Melanocyte of skin (primary cell): Measurements from ENCODE around the gene TPTE2.

- CAGE, long polyA plus RNA, 2 experiments = no peak in any of the 2 experiments
Measured at GRCh38 chr13:19561264-19561875, at the start of gene TPTE2. TPTE2 (minus strand) TSS chr13:19561532.

DNA sequence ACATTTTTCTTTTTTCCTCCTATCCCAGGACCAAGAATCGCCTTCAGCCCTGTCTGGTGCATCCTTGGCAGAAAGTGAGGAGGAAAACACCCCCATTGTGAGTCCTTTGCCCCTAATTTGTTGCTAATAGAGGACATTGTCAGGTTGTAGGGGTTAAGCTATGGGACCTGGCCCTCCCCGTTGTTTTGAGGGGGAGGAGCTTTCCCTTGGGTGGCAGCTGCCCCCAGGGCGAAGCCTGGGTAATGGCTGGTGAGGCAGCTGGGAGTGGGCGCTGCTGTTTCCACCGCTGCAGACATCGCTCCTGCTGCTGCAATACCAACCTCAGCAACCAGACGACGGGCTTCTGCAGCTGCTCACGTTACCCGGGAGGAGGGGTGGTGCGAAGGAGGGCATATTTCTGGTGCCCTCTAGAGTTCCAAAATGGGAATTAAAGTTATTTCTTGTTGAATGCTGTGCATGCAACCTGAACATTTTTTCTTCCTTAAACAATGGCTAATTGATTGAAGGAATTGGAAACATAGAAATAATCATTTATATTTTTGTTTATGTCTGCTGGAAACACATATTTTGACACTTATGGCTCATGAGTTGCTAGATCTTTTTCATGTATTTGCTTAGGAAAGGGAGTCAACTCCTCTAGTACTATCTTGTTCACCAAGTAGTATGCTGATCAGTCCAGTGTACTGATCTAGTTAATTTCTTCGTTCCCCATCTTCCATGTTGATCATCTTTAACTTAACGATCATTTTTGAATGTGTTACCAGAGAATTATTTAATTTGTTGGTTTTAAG is 1.6 kb downstream of the ZMYM2 start:
- CAGE, long polyA plus RNA, 2 experiments = no peak in any of the 2 experiments

DNA sequence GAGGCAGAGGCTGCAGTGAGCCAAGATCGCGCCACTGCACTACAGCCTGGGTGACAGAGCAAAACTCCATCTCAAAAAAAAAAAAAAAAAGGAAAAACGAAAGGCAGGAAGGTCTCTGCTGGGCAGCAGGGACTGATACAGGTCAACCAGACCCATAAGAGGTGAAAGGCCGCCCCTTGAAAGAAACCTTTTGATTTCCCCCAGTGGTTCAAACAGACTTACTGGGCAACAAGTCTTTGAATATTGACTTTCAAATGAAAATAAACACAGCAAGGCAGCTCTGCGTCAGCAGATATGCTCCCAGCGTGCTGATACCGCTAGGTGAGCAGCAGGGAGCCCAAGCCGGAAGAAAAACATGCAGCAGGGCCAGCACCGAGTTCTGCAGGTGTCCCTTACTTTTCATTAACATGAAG is 49.4 kb downstream of the CRYL1 start:
- CAGE, long polyA plus RNA, 2 experiments = no peak in any of the 2 experiments

DNA sequence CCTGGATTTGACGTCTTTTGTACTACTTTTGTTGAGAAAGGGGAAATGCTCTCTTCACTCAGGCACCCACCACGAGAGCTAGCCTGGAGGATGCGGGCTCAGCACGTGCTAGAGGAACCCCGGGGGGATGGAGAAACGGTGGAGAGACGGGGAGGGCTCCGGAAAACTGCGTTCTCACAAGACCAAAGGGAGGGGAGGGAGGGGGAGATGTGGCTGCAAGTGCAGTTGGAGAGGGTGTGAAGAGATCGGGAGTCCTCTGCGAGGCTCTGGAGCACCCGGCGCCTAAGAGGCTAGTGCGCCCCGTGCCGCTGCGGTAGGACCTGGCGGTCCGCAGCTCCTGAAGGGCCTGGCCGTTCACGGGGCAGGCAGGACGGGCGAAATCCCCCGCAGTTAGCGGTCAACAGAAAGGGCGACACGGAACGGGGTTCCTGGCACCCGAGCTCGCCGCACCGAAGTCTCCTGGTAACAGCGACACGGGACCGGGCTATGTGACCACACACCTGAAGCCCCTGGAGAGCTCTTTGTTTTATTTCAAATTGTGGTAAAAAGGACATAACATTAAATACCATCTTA is 43.5 kb upstream of the XPO4 start:
- CAGE, long polyA plus RNA, 2 experiments = no peak in any of the 2 experiments

GRCh38 chr13:21032928-21033931 is 28.2 kb downstream of the LATS2 start:
- CAGE, long polyA plus RNA, 2 experiments = no peak in any of the 2 experiments

DNA sequence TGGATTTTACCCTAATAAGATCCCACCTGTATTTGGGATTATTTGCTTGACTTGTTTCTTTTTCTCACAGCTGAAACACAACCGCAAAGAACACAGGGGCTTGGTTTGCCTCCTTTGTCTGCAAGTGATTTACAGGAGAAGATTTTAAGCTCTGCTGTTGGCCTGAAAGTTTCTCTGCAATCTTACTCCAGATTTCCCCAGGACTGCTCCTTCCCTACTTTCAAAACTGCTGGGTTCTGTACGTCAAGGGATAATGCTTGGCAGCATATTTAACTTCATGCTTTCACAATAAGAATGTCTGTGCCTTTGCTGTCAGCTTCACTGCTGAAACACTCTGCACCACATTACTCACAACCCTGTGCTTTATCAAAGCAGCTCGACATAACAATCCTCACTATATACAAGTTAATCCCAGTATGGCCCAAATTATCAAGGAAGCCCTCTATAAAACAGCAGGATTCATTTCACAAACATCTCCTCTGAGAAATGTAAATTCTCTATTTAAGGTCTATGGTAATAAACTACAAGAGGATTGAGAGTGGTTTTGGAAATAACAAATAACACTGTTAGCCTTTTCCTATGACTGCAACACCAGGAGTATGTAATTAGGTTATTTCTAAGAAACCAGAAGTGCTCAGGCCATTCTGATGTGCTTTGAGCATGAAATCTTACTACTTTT is 17.5 kb downstream of the LATS2 start:
- CAGE, long polyA plus RNA, 2 experiments = no peak in any of the 2 experiments

- CAGE, long polyA plus RNA, 2 experiments = no peak in any of the 2 experiments
Measured at GRCh38 chr13:21297631-21298900, 121.6 kb downstream of the MRPL57 start.

GRCh38 chr13:21434407-21435111 is 24.5 kb downstream of the ZDHHC20 start:
- CAGE, long polyA plus RNA, 2 experiments = no peak in any of the 2 experiments

DNA sequence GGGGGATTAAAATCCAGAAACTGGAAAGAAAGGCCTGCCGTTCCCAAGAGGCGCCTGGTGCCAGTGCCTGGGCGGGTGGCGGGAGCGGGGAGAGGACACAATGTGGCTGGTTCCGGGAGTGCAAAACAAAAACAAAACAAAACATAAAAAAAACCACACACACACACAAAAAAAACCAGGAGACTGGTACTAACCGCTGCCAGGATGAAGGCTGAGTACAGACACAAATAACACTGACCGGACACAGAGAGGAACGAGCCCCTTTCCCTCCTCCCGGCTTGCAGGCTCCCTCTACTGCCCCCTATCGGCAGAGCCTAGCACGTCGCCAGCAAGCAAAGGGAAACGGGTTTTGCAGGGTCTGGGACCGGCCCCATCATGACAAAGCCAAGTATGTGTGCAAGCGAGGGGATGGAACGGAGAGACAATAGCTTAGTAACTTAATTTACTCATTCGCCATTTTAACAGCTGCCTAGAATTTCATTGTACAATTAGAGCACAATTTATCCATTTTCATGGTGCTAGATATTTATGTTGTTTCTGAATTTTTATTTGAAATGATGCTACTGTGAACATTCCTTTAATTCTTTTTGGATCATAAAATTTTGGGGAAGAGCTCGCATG is 17.9 kb upstream of the ZDHHC20 start:
- CAGE, long polyA plus RNA, 2 experiments = no peak in any of the 2 experiments

GRCh38 chr13:21672070-21672604 is 1.3 kb downstream of the FGF9 start:
- CAGE, long polyA plus RNA, 2 experiments = no peak in any of the 2 experiments

GRCh38 chr13:21930567-21931198 is 259.8 kb downstream of the FGF9 start:
- CAGE, long polyA plus RNA, 2 experiments = no peak in any of the 2 experiments

DNA sequence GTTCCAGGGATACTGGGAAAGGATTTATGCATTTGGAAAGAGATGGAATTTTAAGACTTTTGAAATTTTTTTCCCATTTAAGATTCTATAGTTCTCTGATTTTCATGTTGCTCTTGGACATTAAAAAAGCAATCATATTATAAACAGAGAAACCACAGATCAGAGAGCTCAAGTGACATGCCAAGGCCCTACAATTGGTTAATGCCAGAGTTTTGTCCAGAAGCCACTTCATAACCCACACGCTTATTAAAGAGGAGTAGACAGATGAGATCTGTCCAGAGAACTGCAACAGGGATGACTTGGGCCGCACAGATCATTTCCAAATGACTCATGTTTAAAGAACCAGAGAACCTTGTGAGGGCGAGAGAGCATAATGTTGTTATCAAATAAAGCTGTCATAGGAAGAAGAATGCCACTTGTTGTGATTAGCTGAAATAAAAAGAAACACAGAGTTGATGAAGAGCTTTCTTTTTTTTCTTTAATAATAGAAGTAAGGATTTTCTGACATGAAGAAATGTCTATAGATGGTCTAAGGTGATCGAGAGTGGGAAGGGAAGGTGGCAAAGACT is 718.6 kb upstream of the SGCG start:
- CAGE, long polyA plus RNA, 2 experiments = no peak in any of the 2 experiments

DNA sequence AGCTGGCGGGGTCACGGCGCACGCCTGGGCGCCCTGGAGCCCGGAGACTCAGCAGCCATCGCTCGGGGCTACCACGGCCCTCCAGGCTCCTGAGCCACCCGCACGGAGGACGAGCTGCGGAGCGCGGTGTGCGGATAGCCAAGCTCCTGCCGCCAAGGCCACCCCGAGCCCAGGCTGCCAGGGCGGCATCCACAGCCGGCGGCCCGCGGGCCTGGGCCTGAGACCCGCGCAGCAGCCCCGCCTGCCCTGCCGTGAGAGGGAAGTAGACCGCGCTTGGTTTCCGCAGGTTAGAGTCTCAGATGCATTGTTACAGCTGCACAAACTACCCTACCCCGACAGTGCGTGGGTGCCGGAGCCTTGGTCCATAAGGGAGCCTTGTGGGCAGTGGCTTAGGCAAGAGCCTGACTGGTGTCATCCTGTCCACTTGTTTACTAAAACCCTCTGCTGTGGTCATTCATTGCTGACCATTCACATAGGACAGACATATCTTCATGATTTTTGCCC is 253.8 kb upstream of the SGCG start:
- CAGE, long polyA plus RNA, 2 experiments = no peak in any of the 2 experiments

- CAGE, long polyA plus RNA, 2 experiments = no peak in any of the 2 experiments
Measured at GRCh38 chr13:23546860-23547763, 23.1 kb upstream of the TNFRSF19 start.

DNA sequence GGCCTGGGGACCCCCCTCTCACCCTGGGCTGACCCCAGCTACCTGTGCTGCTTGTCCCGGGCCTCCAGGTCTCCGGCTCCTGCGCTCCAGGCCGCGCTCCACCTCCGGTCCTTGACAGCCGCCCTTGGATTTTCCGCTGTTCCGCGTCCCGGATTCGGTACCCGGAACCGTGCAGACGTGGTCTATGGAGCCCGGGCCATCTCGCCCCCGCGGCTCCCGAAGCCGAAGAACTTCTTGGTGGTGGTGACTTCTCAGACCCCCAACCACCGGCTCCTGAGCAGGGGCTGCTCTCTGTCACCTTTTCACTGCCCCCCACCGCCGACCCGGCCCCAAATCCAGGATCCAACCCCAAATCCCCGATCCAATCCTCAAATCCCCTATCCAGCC is 56.5 kb upstream of the MIPEP start:
- CAGE, long polyA plus RNA, 2 experiments = no peak in any of the 2 experiments

DNA sequence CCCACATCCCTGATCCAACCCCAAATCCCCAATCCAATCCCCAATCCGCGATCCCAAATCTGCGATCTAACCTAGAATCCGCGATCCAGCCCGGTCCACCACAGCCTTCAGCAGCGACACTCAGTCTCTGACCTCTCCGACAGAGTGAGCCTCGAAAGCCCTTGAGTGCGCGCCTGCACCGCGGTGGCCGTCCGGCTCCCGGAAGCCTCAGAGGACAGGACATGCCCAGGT is 56.8 kb upstream of the MIPEP start:
- CAGE, long polyA plus RNA, 2 experiments = no peak in any of the 2 experiments

GRCh38 chr13:23979180-23980046 is 90.2 kb upstream of the MIPEP start:
- CAGE, long polyA plus RNA, 2 experiments = no peak in any of the 2 experiments

DNA sequence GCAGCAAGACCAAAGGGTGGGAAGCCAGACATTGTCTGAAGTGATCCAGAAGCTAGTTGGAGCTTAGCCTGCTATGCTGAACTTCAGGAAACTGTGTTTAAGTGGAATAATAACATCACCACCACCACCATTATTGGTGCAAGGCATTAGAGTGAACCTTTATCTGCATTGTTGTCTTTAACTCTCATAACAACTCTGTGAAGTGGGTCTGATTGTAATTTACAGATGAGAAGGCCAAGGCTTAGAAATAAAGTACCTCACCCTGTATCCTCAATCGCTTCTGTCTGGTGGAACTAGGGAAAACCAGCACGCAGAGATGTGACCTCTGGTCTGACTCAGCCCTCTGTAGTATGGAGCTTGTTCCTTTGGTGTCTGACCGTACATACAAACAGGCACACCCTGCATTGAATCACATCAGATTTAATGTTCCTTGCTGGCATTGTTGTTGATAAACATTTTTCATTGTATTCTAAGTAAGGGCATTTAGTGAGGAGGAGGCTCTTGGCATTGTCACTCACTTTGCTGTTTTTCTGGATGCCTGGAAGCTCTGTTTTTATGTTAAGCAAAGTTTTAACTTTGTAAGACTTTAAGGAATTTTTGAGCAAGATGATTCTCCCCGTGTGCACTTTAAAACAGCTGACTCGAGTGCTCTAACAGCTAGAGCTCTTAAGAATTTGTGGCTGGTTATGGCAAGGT is 89.1 kb upstream of the SPATA13 start:
- CAGE, long polyA plus RNA, 2 experiments = no peak in any of the 2 experiments

DNA sequence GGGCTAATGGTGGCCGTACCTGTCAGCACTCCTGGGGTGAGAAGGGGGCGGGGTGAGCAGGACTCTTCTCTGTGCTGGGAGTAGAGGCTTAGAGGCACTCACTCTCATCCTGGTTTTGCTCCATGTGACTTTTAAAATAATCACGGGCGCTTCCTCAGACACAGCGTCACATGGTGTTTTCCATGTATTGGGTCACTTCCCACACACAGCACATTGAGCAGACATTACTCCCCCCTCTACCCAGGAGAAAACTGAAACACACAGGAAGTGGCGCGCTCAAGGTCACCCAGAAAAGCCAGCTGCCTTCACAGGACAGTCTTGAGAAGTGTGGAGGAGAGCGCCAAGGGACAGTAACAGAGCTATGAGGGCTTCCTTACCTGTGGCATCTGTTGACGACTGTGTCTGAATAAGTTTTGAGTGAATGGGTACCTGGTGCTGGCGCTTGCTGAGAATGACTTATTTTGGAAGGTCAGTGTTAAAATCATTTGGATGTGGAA is 23.3 kb downstream of the SPATA13 start:
- CAGE, long polyA plus RNA, 2 experiments = no peak in any of the 2 experiments

GRCh38 chr13:24195446-24196080 is 35.0 kb downstream of the SPATA13 start:
- CAGE, long polyA plus RNA, 2 experiments = no peak in any of the 2 experiments